ENCODE results near the gene TP53I3.

DNA sequence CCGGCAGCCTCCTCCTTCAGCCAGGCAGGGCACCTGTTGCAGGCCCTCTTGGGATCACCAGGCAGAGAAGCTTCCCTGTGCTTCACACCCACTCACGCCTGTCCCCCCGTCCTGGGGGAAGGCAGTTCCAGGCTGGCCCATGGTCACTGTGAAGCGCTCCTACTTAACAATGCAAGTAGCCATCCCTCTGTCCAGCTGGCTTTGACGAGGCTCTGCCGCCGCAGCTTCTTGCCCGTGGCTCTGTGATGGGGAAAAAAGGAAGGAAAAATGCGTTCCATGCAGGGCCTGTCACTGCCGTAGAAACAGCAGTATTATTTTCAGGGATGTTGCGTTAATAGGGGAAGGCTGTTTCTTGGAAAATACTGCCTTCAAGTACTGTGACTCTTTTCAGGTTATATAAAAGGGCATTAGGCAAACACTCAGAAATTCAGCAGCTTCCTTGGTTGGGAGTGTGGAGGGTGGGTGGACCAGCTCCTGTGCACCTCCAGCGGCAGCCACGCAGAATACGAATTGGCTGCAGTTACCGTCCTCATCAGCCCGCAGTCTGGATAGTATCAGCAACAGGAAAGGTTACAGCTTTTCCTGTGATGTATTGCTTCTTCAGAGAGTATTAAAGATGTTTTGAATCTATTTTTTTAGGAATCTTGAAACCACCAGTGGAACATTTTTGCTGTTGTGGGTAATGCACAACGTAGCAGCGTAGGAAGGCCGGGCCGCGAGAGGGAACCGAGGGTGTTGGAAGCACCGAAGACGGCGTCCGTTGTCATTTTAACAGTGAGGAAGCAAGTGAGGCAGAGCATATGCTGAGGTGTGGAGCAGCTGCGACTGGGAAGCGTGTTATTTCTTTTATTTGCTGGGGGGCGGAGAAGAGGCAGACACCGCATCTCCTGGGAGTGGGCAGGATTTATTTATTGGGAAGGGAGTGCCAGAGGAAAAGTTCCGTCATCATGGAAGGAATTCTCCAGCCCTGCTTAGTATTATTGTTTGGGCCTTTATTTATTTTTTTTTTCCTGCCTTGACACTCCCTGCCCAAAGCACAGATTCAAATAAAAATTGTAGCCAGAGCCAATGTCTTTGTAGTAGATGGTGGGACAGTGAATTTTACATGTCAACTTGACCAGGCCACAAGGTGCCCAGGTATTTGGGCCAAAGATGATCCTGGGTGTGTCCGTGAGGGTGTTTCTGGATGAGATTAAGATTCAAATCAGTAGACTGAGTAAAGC lies 232.6 kb downstream of the KLHL29 start:
- RRBS = no CpG with 5 or more reads among the region's 32 CpGs
CAGE:
- cytosol, long polyA plus RNA = no peak
- long polyA plus RNA = no peak
- nucleus, long polyA plus RNA = no peak

DNA sequence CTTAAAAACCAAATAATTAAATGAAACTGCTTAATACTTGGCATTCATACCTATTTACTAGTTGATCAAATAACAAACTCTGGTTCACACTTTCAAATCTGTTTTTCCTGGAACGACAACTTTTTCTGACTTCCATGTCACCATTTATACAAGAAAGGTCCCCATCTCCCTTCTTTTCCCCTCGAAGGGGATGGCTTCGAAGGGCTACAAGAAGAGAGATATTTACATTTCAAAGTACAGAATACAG lies 39.2 kb downstream of the ATAD2B start:
- RRBS = no CpG with 5 or more reads among the region's 3 CpGs
CAGE:
- cytosol, long polyA plus RNA = no peak
- long polyA plus RNA = no peak
- nucleus, long polyA plus RNA = start-site peak on the minus strand centred at position 171 of the sequence, 23 bp wide, 41 and 27 reads in 2 replicates

DNA sequence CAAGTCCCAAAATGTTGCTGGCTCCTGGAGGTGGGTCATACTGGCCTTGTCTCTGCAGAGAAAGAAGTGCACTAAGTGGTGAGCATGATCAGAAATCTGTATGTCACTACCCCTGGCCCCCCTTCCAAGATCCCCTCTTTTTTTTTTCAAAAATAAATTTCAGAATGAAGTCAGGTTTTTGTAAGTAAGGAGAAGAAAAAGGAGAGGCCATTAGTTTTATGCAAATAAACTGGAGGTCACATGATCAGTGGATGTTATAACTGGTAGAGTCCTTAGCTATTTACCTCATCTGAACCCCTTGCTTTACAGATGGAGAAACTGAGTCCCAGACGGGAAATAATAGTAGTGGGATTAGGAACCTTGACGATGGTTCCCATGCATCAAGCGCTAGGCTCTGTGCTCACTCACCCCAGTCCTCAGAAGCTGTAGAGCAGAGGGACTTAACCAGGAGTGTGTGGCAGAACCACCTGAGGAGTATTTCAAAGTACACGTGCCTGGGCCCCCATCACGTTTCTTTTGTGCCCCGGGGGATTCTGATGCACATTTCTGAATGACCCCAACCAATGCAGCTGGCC lies 1.4 kb downstream of the TP53I3 start:
- RRBS = 8% methylated on average over 1 of the region's 6 CpGs
CAGE:
- cytosol, long polyA plus RNA = no peak
- long polyA plus RNA = no peak
- nucleus, long polyA plus RNA = no peak

DNA sequence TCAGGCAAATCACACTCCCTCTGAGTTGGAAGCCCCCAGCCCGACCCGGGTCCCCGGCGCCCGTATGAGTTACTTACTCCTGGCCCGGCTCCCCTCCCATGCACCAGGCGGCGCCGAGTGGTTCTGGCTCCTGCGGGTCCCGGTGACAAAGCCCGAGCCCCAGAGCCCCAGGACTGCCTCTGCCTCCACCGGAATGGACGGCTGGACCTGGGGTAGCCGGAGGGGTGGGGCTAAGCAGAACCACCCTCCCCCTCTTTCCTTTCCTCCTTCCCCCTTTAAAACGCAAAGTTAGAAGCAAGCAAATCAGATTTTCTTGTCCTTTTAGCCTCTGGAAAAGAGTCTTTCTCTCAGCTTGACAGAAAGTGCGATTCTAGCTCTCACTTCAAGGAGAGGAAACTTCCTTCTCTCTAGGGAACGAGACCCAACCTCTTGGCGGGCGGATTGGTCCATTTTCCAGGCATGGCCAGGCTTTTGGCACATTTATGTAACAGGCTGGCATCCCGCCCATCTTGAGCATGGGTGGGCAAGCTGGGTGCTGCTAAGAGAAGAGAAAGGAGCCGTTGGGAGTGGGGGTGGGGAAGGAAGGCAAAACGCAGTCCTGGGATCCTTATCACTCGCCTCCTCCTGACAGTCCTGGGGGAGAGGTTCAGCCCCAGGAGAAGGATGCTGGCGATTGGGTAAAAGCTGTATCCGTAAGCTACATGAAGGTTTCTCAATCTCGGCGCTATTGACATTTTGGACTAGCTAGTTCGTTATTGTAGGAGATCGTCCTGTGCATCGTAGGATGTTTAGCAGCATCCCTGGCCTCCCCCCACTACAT lies at the start of gene TP53I3:
Gene TP53I3 (minus strand): TSS at position 181 of the 820 bp plus-strand sequence.
- RRBS = 2% methylated on average over 8 of the region's 31 CpGs
CAGE:
- cytosol, long polyA plus RNA = start-site peak on the minus strand centred at position 164 of the sequence, 92 bp wide, 77 and 118 reads in 2 replicates
- long polyA plus RNA = start-site peak on the minus strand centred at position 155 of the sequence, 72 bp wide, 54 and 68 reads in 2 replicates
- nucleus, long polyA plus RNA = no peak

- RRBS = no CpG with 5 or more reads among the region's 5 CpGs
CAGE:
- cytosol, long polyA plus RNA = no peak
- long polyA plus RNA = no peak
- nucleus, long polyA plus RNA = start-site peak on the minus strand at chr2:24268776-24269384, 8 and 37 reads in 2 replicates
These were observed 91.2 kb downstream of the ITSN2 start for GRCh38 chr2:24268941-24269755.

- RRBS = 56% methylated on average over 4 of the region's 11 CpGs
CAGE:
- cytosol, long polyA plus RNA = no peak
- long polyA plus RNA = no peak
- nucleus, long polyA plus RNA = no peak
These were observed 42.9 kb upstream of the ITSN2 start for GRCh38 chr2:24403304-24403628.

- RRBS = no CpG with 5 or more reads among the region's 6 CpGs
CAGE:
- cytosol, long polyA plus RNA = no peak
- long polyA plus RNA = no peak
- nucleus, long polyA plus RNA = no peak
These were observed 7.1 kb downstream of the NCOA1 start for GRCh38 chr2:24497956-24498741.

DNA sequence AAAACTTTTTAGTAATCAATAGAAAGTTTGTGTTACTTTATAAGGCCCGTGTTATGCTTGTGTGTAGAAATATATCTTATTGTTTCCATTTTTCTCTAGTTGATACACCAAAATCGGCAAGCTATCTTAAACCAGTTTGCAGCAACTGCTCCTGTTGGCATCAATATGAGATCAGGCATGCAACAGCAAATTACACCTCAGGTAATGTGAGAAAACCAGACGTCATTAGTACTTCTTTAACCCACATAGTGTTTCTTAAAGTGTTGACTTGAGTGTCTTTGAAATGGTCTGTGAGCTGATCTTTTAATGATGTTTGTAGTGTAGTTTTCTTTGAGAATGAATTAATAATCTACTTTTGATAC lies 53.9 kb downstream of the PTRHD1 start:
- RRBS = no CpG with 5 or more reads among the region's 3 CpGs
CAGE:
- cytosol, long polyA plus RNA = no peak
- long polyA plus RNA = no peak
- nucleus, long polyA plus RNA = no peak

GRCh38 chr2:24766441-24767048 lies 26.6 kb downstream of the PTRHD1 start:
- RRBS = no CpG with 5 or more reads among the region's 7 CpGs
CAGE:
- cytosol, long polyA plus RNA = no peak
- long polyA plus RNA = no peak
- nucleus, long polyA plus RNA = start-site peak on the plus strand at chr2:24766490-24766667, 13 and 29 reads in 2 replicates

GRCh38 chr2:24839810-24840486 lies 46.7 kb downstream of the CENPO start:
- RRBS = no CpG with 5 or more reads among the region's 20 CpGs
CAGE:
- cytosol, long polyA plus RNA = no peak
- long polyA plus RNA = no peak
- nucleus, long polyA plus RNA = no peak

GRCh38 chr2:24859497-24860007 lies 60.5 kb downstream of the ADCY3 start:
- RRBS = 78% methylated on average over 4 of the region's 8 CpGs
CAGE:
- cytosol, long polyA plus RNA = no peak
- long polyA plus RNA = no peak
- nucleus, long polyA plus RNA = no peak

- RRBS = 98% methylated on average over 3 of the region's 19 CpGs
CAGE:
- cytosol, long polyA plus RNA = no peak
- long polyA plus RNA = no peak
- nucleus, long polyA plus RNA = no peak
These were observed 46.3 kb downstream of the ADCY3 start for GRCh38 chr2:24873427-24874509.

DNA sequence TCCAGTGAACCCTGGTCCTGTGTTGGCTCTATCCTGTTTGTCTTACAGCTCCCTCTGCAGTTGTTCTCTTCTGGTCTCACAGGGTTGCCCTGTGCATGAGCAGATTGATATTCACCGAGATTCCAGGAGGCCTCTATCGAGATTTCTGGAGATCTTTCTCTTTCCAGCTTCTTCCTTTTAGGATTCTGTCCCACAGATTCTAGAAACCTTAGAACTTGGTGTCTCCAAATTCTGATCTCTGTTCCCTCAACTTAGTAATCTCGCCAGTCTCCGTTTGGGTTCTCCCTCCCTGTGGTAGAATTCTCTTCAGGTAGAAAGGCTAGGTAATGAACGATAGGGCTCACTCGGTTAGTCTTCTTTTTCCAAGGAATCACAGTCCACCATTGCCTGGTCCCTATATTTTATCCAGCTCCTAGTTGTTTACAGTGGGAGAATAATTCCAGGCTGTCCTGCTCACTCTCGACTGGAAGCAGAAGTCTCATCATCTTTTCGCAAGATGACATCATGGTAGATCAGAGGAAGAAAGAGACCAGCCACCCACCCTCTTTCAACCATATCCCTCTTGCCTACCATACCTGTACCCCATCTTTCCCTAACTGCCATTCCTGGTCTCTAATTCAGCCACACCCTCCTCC lies 23.3 kb downstream of the ADCY3 start:
- RRBS = no CpG with 5 or more reads among the region's 8 CpGs
CAGE:
- cytosol, long polyA plus RNA = no peak
- long polyA plus RNA = no peak
- nucleus, long polyA plus RNA = no peak

DNA sequence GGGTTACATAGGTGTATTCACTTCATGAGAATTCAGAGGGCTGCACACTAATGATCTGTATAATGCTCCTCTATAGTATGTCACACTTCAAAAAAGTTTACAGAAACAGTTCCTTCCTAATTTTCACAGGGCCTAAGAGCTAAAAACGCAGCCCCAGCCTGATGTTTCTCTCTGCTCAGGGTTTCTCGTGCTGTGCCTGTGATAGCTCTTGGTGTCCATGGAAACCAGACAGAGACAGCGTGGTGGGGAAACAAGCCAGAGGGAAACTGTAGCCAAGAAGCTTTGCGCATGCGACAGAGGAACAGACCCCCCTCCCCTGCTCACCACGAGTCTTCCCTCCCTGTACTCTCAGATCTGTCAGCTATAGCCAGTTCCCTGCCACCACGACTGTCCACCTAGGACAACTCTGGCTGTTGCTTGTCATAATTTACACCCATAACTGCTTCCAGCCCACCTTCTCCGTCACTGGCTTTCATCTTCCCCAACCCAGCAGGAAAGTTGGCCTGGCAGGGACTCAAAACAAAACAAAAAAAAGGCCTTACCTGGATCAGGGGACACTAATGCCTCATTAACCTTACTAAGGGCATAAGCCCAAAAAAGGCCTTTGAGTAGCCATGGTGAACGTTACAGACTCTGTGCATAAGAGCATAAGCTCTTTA lies 13.2 kb upstream of the DNAJC27 start:
- RRBS = no CpG with 5 or more reads among the region's 9 CpGs
CAGE:
- cytosol, long polyA plus RNA = no peak
- long polyA plus RNA = no peak
- nucleus, long polyA plus RNA = no peak

GRCh38 chr2:25041853-25042020 lies 139 bp upstream of the EFR3B start:
- RRBS = 0% methylated on average over 3 of the region's 18 CpGs
CAGE:
- cytosol, long polyA plus RNA = no peak
- long polyA plus RNA = no peak
- nucleus, long polyA plus RNA = no peak

DNA sequence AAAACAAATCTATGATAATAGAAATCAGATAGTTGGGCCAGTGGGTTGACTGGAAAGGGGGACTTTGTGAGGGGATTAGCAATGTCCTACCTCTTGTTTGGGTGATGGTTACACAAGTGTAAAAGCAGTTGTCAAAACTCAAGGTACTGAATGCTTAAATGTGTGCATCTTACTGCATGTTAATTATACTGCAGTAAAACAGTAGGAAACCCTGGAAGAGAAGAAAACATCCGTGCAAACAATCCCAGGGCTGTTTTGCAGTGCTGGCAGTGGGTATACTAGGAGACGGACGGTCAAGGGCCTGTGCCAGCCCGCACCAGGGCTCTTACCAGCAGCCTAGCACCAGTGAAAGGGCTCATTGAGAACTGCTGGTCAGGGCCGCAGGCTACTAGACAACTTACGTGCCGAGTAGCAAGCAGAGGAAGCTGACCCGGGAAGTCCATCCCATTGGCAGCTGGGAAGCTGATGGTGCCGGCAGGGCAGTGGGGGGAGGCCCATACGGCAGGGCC lies 20.4 kb downstream of the EFR3B start:
- RRBS = no CpG with 5 or more reads among the region's 10 CpGs
CAGE:
- cytosol, long polyA plus RNA = no peak
- long polyA plus RNA = no peak
- nucleus, long polyA plus RNA = no peak

GRCh38 chr2:25247086-25247341 lies 78.6 kb upstream of the POMC start:
- RRBS = no CpG with 5 or more reads among the region's 7 CpGs
CAGE:
- cytosol, long polyA plus RNA = no peak
- long polyA plus RNA = no peak
- nucleus, long polyA plus RNA = no peak

DNA sequence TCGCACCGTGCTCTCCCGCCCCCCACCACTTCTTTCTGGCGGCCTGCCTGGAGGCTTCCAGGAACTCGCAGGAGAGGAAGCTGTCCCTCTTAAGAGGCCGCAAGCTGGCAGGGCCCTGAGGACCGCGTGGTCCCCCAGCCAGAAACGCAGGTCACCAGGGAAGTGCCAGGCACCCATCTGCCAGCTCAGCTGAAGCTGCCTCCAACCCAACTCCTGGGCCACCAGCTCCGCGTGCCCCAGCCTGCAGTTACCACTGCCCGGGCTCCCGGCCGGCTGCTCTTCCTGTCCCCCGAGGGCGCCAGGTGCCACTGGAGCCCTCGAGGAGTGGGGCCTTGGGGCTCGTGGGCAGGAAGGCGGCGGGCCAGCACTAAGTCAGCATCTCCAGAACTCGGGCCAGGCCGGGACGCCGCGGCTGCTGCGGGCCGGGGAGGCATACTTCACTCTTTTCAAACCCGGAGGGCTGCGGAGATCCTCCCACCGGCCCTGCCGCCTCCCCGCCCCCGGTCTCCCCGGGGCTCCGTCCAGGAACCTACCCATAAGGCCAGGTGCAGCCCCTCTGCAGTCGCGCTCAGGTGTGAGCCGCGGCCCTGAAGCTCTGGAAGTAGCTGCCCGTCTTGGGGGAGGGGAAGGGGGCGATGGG lies 83.4 kb upstream of the POMC start:
- RRBS = no CpG with 5 or more reads among the region's 41 CpGs
CAGE:
- cytosol, long polyA plus RNA = no peak
- long polyA plus RNA = no peak
- nucleus, long polyA plus RNA = no peak

GRCh38 chr2:25474034-25474454 lies 132.3 kb upstream of the DNMT3A start:
- RRBS = no CpG with 5 or more reads among the region's 2 CpGs
CAGE:
- cytosol, long polyA plus RNA = no peak
- long polyA plus RNA = no peak
- nucleus, long polyA plus RNA = no peak

DNA sequence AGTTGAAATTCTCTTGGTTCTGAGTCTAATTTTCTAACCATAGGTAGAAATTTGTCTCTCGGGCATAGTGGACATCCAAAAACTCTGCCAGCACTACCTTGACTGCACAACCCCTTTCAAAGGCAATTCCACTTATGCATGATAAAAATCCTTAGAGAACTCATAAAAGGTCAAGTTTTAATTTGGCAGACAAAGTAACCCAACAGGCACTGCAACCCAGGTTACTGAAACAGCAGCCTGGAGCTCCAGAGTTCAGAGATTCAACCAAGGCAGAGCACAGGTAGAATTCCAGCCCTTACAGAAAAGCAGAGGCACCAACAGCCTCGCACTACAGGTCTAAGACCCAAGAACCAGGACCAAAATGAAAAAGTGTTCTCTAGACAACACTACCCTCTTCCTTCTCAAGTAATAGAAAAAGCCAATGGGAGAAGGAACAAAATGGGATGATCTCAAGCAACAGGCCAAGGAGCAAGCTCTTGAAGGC lies 1.7 kb downstream of the DTNB start:
- RRBS = no CpG with 5 or more reads among the region's 2 CpGs
CAGE:
- cytosol, long polyA plus RNA = no peak
- long polyA plus RNA = no peak
- nucleus, long polyA plus RNA = no peak

Data from SK-N-SH (cell line).